SJSA1 (cell line): ENCODE measurements around the genes LRRC4C, API5 and ACCSL.

DNA sequence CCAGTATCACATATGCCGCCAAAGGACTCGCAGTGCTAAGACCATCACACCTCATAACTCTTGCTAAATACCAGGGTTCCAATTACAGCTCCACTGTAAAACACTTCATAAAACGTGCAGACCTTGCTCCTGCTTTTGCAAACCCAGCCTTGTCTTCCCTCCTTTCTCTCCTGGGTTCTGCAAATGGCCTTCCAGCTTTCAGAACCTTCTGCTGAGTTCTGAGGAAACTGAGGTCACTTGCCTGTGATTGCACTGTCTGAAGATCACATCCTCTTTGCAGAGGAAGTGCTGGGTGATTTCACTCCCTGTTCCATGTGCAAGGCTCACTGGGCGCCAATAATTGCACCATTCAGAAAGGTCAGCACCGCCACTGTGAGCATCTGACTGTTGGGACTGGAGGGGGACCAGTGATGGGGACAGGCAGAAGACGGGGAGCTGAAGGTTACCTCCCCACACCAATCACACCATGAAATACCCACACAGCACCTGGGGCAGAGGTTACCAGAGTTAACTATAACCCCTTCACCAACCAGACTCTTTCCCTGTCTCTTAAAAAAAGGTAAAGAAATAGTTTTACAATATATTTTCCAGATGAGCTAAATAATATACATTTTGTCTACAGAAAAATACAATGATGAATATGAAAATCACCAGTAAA is 74.1 kb downstream of the SLC1A2 start:
- RAMPAGE, long total RNA = no peak

- RAMPAGE, long total RNA = no peak
Measured at GRCh38 chr11:35419877-35420617, 689 bp upstream of the SLC1A2 start.

DNA sequence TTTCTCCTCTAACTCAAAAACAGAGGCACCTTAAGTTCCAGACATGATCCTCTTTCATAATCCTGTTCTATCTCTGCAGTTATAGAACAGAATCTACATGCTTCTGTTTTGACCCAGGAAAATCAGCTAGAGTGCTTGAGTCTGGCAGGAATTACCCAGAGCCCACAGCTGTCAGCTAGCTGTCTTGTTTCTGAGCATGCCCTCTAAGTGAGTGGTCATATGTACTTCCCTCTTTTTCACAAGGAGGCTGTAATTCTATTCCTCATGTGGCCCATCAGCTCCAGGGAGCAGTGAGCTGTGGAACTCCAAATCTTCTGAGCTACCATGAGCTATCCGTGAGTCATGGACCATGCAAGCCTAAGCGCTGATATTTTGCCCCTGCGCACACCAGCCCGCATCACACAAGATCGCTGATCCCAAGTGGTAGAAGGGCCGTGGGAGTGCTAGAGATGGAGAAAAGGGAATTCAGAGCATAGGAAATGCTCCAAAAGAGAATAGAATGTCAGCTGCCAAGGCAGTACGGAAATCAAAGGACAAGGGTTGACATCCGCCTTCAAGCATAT is 5.4 kb downstream of the FJX1 start:
- RAMPAGE, long total RNA = no peak

- RAMPAGE, long total RNA = no peak
Measured at GRCh38 chr11:36288745-36289224, 439 bp downstream of the COMMD9 start.

DNA sequence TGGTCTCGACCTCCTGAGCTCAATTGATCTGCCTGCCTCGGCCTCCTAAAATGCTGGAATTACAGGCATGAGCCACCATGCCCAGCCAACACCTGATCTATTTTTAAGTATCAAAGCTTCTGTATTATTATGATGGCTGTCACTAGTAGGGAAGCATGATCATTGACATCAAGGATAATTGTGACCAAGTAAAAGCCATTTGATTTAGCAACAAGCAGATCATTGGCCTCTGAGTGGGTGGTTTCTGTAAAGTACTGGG is 60.0 kb downstream of the PRR5L start:
- RAMPAGE, long total RNA = no peak

- RAMPAGE, long total RNA = no peak
Measured at GRCh38 chr11:36375150-36375844, 79.2 kb downstream of the PRR5L start.

DNA sequence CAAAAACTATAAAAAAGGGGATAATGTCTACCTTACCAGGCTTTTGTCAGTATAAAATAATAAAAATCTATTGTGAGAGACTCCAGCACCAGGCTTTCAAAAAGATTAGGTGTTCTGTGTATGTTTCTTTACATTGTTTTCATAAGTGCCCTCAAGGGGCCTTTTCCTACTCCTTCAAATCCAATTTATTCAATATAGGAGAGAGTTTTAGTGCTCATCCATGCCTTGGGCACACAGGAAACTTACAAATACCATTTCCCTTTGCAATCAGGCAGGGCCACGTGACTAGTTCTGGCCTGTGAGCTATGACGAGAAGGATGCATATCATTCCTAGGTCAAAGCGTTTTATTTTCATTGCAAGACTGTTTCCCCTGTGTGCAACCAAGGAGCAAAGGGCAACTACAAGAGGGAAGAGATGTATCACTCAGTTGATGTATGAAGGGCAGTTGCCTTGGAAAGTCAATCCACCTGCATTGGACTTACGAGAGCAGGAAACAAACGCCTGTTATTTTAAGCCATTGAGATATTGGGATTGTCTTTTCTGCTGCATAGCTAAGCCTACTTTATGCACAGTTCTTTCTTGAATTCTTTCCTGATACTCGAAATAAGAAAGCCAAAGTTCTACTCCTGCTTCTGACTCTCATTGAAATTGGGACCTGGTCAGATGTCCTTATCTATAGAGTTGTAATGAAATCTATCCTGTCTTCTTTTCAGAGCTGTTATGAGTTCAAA is 2.0 kb upstream of the TRAF6 start:
- RAMPAGE, long total RNA = no peak

- RAMPAGE, long total RNA = no peak
Measured at GRCh38 chr11:40291175-40291734, 1168.2 kb downstream of the LRRC4C start.

- RAMPAGE, long total RNA = no peak
Measured at GRCh38 chr11:40453360-40453830, 1006.1 kb downstream of the LRRC4C start.

DNA sequence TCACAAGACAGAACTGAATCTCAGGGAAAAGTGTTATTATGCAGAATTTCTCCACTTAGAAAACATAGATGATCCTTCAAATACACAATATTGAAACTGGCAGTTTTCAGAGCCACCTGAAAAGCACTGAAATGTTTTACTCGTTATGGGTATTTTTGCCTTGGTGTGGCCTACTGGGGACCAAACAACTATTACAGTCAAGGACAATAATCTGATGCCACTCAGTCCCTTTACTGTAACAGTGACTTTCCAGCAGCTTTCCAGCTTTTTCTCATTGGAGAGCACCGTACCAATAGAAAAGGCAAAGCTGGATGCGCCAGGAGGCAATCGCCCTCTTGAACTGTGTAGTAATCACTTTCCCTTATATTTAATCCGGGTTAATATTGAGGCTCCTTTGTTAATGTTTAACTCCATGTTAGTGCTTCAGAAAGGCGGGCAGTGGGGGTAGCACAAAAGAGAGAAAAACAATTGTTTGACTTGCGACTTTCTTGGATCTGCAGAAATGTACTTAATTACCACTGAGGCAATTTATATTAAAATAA is 81.8 kb downstream of the LRRC4C start:
- RAMPAGE, long total RNA = no peak

DNA sequence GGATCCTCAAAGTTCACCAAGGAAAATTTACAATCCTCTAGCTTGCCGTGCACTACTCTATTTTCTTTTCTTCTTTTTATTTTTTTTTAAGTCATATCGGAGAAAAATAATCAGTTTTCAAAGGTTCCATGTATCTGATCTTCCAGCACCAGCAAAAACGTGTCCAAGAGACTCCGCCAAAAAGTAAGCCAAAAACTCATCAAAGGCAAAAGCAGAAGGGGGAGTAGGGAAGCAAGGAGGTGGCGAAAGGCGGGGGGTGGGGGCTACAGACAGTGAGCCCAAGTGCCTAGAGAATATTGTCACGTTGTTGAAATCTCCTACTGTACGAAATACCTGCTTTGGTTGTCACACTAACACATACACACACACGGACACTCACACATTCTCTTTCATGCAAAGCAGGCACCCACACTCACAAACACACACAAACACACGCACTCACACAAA is at the start of gene LRRC4C:
Gene LRRC4C, minus strand, starts transcription at position 213 of the 447 bp plus-strand sequence.
- RAMPAGE, long total RNA = no peak

DNA sequence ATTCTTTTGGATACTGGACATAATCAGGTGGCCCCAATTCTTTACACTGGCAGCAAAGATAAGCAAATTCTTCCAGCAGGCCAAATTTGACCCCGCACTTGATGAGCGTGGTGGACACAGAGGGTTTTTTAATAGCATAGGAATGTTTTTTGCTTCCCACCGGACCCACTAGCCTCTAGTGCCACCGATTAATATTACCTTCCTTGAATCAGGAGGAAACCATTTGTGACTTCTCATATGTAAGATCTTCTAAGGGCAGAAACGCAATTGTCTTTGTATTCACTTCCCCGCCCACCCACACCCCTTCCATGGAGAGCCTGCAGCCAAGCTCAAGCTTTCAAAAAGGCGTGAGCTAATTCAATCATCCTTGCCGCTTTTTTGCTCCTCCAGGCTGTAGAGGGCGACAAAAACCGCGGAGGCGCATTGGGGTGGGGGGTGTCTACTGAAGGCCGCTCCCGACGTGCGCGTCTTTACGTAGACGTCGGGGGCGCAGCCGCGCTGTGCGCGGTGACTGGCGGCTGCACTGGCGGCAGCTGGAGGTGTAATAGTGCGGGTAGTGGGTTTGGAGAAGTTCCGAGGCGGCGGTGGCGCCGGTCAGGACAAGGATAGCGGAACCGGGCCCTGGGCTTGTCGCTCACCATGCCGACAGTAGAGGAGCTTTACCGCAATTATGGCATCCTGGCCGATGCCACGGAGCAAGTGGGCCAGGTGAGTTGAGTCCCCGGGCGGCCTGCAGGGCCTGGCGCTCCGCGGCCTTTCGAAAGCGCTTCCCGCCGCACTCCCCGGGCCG is at the start of gene API5:
Gene API5, plus strand, starts transcription at position 508 of the 790 bp plus-strand sequence.
- RAMPAGE, long total RNA = start-site peak on the plus strand centred at position 530 of the sequence, 46 bp wide, 362 and 194 reads in 2 replicates

DNA sequence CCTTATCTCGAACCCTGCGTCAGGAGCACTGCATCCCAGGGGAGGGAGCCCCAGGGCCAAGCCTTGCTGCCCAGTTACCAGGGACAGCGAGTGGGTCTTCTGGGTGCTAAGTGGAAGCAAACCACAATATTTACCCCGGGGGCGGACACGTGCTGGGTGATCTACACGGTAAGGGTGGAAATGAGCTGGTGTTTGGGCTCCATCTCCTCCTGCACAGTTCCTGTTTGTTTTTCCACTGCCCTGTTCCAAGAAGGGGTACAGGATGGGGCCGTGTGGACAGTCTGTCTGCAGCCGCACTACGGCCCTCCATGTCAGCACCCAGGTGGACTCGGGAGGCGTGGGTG is 133.6 kb upstream of the HSD17B12 start:
- RAMPAGE, long total RNA = no peak

- RAMPAGE, long total RNA = no peak
Measured at GRCh38 chr11:43555758-43556318, 124.7 kb upstream of the HSD17B12 start.

DNA sequence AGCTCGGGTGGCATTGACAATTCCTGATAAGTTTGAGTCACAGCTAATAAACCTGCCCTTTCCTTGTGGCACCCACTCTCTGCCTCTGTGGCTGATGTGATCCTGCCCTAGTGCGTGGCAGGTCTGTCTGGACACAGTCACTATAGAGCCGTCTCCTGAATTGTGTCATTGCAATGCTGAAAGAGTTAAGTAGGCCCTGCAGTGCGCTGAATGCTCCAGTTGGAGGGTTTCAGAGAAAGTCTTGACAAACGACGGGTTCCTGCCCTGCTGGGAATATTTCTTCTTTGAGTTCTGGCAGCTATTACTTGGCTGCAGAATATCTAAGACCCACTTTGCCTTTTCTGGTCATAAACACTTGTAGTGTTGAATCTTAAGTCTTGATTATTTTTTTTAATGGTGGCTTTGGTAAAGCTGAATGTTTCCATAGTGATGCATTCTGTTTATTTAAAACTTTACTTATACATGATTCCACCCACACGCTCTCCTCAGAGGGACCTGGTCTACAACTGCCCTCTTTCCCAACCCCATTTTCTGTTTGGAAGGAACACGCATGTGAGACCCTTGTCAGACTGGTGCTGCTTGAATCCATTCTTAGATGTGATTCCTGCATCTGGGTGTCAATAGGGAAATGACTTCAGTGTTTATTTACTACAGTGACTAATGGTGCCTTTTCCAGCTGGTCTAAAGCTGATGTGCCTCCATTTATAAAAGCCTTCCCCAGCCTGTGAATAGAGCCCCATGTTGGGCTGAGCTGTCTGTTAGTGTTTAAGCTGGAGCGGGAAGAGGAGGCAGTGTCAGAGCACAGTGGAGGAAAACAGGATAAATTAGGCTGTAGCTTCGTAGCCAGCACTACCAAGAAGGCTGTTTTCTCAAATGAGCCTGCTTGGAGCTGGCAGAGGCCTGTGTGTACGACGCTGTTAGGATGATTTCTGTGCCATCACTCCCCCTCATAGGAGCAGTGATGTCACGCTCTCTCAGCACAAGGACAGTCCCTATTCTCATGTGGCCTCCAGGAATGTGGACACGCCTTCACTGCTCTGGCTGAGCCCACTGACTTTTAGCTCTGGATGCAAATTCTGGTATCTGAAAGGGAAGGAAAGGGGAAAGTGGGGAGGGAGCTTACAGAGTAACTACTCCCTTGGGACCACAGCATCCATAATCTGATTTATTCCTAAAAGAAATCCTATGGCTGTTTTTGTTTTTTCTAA is 19.0 kb upstream of the C11orf96 start:
- RAMPAGE, long total RNA = no peak

- RAMPAGE, long total RNA = no peak
Measured at GRCh38 chr11:43933524-43933780, 9.0 kb upstream of the C11orf96 start.

DNA sequence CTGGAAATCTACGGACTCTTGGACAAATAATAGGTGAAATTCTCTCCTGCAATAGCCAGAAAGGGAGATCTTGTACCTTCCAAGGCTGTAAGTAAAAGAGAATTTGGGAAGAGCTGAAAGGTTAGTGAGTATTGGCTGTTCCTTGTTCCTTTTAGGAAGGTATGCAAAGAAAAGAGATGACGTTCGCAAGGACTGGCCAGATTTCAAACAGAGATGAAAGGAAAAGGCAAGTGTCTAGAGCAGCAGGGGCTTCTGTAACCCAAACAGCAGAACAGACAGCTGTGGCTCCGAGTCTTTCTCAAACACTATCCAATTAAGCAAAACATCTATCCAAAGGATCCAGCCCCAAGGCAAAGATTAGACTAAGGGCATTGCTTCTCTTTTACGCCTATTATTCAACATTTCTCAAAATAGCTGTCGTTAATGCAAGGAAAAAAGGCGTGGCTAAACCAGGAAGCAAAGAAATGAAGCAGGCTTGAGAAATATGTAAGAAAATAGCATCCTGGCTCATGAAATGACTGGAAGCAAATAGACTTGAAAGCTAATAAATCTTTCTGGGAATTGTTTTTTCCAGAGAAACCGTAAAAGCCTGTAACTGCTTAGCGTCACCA is 19.9 kb downstream of the C11orf96 start:
- RAMPAGE, long total RNA = no peak

DNA sequence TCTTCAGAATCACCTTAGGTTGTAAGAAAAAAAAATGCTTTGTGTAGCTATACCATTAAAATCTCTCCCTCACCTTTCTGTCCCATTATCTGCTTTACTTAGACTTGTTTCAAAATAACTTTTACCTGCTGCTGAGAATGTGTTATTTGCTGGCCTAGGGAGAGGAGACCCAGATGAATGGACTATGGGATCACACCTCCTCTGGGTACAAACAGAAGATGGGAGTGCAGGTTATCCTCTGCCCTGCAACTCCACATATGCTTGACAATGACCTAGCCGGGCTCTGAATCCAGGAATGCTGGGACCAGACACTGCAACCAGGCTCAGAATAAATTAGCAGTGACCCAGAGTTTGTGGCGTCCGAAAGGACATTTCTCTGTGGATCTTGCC is 41.8 kb downstream of the C11orf96 start:
- RAMPAGE, long total RNA = no peak

DNA sequence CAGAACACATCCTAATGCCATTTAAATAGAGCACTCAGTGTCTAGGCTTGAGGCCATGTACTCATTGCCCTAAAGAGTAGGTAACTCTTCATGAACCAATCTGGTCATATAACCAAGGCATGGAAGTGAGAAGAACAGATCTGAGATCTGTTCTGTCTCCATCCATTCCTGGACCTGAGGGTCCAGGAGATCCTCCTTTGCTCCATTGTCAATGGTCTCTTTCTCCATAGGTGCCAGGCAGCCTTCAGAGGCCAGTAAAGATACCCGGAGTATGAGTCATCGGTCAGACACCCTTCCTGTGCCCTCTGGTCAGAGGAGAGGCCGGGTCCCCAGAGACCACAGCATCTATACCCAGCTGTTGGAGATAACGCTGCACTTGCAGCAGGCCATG is at the start of gene ACCSL:
Gene ACCSL, plus strand, starts transcription at position 216 of the 391 bp plus-strand sequence.
- RAMPAGE, long total RNA = no peak

GRCh38 chr11:44269504-44270516 is 40.1 kb downstream of the ALX4 start:
- RAMPAGE, long total RNA = no peak